Airway epithelial cell (primary cell): ENCODE measurements around a stretch of chr6.

- RAMPAGE, long total RNA, result no peak
These were observed 981 bp upstream of the TBPL1 start for GRCh38 chr6:133951688-133952798.

DNA sequence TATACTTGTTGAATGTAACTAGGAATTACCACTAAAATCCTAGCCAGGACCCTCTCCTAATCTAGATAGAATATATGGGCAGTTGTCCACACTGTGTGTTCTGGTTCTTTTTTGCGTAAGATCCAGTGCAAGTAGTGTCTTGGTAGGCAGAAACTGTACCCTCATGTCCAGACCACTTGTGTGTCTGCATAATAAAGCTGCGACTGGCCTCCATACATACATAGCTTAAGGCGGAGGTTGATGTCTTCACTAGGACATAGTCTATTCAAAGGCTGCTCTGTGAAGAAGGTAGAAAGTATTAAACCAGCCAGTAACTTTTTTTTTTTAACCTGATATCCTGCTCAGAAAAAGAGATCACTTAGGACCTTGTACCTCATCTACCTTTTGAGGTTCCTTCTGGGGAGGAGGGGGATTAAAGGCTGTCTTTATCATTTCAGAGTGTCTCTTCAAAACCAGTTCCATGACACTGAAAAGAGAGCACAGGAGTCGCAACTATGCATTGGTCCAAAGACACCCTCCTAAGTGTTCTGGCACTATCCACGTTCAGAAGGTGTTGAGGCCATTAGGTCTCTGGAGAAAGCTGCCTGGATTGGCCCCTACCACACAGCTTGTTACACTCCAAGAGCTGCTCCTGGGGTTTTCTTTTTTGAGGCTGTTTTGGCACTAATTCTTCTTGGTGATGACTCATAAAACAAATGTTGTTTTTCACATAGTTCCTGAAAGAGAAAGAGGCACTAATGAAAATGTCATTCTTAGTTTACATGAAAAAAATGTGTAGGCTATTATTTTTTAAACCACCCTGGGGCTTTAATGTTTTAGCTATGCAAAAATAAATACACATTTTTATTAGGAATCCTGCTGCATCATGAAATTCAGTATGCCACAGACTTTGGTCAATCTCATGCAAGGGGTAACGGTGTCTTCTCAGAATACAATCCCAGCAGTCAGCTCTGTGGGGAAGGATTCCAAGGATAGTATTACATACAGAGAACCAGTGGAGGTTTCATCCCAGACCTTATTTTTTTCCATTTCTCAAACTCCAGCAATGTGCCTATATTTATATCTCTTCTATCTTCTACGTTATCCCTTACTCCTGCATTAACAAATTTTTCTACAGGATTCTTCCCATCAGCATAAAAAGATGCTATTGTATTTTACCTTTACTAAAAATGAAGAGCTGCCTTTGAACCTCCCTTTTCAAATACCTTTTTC, 38.0 kb downstream of the TBPL1 start:
- RAMPAGE, long total RNA, result no peak

DNA sequence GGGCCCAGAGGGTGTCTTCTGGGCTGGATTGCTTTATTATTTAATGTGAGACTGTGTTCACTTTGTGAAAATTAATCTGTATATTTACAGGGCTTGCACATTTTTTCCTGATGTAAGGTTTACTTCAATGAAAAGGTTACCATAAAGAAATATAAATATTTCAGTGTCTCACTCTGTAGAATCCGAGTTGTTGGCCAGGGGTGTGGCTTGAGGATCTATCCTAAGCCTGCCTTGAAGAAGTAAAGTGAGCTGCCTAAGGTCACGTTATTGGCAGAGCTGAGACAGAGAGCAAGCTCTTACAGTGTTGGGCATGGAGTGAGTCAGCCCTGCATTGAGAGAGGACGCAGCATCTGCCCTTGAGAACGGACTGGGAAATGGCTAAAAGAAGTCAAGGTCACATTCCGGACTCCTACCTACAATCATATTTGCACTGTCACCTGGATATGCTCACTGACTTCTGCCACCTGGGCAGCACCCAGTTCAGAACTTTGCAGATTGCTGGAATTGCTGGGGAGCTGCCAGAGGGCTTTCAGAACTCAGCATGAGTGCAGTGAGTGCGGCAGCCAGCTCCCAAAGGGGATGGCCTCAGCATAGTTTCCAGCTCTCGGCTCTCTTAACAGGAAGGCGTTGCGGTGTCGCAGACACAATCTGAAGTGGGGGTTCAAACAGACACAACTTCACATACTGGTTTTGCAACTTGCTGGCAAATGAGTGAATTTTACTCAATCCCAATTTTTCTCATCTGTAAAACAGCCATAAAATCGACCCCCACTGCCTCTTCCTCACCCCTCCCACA, 199.2 kb upstream of the SGK1 start:
- RAMPAGE, long total RNA, result no peak

- RAMPAGE, long total RNA, result no peak
These were observed 211.9 kb upstream of the SGK1 start for GRCh38 chr6:134529756-134530362.

DNA sequence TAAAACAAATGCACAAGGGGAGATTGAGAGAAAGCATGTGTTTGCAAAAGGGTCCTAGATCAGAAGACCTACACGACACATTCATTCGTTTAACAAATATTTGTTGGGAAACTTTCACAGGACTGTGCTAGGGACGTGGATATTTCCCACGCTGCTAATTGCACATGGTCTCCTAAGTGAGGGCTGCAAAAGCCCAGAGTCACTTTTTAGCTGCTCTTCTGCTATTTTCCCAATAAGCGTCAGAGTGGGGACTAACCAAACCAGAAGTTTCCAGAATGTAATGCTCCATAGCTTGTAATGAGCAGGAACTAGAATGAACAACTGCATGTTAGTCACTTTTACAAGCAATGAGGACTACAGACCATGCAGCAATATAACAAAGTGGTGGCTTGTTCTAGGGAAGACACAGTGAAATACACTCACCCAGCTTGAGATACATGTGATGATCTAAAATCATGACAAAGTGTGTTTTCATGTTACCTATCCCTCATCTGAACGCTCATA, 314.0 kb upstream of the SGK1 start:
- RAMPAGE, long total RNA, result no peak

DNA sequence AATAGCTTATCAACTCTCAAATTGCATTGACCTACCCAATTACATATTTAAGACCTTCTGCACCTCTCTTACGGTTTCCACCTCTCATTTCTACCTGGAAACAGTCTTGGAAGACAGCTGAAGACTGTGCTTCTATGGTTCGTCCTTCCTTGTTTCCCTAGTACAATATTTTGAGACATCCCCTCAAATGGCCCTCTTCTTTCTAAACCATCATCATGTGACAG, 309.3 kb downstream of the ALDH8A1 start:
- RAMPAGE, long total RNA, result no peak

DNA sequence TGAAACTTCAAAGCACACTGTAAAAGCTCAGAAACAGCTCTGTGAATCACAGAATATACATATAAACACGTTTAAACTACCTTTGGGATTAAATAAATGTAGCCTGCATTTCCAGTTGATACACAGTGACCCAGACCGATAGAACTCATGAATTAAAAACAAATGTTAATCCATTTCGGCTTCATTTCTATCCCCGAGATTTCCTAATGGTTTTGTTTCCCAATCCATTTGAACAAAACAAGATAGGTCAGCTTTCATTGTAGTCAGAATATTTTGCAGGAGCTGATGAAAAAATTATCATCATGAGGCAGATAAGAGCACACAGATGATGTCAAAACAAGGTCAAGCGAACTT, 96.3 kb downstream of the ALDH8A1 start:
- RAMPAGE, long total RNA, result no peak

DNA sequence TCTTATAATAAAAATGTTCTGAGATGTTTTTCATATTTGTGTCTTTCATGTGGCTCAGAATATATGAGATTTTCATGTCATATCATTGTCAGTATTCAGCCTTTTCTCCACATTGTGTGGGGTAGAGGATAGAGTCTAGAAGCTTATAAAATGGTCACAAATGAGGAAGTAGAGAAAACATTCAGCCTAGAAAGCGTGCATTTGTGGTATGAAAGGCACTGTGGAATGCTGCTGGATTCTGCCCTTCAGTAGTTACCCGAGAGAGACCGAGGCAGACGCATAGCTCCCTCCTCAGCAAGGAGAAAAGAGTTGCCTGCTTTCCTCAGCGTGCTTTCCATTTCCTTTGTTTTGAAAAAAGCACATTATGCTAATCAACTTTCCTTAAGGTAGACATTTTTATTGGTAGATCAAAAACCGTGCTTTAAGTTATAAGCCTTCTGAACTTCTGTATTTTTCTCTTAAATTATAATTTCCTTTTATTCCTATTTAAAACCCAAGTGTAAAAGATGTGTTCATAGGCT, 28.7 kb downstream of the MYB start:
- RAMPAGE, long total RNA, result no peak

GRCh38 chr6:135250671-135251321, 69.7 kb downstream of the MYB start:
- RAMPAGE, long total RNA, result no peak

DNA sequence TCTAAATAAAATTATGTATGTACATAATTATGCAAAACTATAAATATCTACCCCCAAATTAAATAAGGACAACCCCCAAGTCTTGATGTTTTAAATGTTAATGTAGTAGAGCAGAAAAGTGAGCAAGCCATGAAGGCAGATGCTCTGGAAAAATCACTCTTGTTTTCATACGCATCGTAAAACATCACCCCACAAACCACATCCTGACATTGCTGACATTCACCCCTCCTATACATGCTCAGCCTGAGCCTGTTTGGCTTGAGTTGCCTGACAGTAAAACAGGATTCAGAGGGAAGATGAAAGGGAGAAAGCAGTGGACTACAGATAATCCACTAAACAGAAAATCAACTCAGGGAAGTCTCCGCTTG, 28.4 kb downstream of the PDE7B start:
- RAMPAGE, long total RNA, result no peak

DNA sequence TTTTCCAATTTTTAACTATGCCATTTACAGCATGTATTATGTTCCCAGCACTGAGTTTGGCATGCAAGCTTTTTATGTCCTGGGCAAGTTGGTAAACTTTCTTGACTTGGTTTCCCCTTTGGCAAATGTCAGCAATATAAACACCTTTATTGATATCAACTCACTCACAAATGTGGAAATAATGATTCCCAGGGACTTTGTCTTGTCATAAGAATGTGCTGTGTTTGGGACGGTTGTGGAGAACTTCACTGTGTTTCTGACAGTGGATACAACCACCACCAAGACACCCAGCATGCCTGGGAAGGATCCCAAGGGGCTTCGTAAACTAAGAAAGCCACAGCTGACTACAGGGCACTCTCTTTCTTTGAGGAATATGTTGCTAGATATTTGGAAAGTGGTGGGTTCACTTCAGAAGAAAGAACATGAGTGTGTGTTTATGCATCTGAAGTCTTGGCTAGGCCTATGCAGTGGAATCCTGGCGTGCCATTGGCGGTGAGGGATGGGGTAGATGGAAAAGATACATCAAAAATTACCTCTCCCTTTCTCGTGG, 187.5 kb downstream of the PDE7B start:
- RAMPAGE, long total RNA, result no peak

- RAMPAGE, long total RNA, result no peak
These were observed 182.5 kb downstream of the MTFR2 start for GRCh38 chr6:136067589-136068015.

GRCh38 chr6:136068016-136068403, 182.1 kb downstream of the MTFR2 start:
- RAMPAGE, long total RNA, result no peak

DNA sequence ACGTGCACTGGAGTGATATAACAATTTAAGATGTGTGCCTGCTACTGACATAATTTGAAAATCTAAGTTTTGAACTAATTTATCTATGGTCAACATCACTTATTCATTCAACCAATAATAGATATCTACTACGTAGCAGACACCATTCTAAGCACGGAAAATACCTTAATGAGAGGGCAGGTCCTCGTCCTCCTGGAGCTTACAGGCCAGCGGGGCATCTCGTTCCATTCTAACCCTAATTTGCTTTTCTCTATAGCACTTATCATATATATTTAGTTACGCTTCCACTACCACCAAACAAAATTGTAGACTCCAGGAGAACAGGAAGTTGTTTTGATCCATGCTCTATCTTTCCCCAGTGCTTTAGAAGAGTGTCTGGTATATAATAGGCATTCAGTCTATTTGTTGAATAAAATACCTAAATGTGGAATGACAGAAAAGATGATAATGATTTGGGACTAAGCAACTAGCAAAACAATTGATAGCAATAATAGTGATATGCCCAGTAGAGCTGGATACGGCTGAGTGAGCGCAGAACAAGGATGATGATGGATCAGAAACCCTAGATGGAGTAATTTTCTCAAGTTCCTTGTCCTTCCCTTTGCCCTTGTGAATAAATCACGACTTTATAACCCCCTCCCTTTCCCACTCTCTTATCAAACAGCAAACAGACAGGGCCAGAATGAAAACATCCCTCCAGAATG, 1.0 kb upstream of the MTFR2 start:
- RAMPAGE, long total RNA, result no peak

DNA sequence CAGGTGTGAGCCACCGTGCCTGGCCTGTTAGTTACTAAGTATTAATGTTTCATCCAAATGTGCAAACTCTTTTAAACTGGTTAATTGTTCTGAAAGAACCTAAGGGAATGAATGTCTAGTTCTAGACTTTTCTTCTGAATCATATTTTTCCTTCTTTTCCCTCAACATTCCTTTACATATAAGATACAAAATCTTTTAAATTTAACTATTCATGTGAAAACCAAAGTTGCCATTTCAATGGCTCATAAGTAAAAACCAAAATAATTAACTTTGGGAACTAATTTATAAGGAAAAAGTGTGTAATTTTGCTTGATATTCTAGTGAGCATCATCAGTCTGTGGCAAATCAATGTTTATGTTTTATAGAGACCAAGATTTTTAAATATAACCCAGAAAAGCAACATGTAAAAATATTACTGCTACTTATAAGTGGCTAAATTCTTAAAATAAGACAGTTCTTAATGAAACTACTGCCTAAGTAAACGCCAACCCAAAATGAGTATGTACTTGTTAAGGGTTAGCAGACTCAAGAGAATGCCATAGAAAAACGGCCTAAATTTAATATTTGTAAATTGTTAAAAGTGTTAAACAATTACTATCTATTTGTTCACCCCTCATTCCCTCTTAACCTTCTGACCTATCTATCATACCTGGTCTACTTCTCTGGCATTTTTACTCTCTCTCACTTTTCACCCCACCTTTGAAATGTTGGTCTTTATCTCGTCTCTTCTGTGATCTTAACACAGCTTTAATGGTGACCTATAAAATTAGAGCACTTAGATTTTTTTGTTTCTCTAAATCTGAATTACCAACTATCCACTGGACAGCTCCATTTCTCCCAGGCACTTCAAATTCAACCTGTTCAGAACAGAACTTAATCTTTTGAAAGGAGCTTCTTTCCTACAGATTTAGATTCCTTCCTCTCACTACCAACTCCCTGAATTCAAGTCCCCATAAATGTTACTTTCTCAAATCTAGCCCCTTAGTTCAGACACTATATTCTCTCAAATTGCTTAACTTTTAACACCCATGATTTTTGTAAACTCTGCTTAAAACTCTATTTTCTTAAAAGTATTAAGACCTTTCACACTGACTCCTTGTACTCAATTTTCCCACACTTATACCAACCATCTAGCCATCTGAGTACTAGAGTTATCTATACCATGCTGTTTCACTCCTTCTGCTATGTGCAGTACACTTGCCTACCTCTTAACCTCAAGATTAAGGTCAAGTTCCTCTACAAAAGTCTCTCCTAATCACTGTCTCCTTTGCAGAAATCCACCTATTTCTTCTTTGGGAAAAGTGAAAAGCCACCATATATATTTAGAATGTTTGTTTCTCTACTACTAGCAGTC, 14.8 kb upstream of the MTFR2 start:
- RAMPAGE, long total RNA, result no peak

DNA sequence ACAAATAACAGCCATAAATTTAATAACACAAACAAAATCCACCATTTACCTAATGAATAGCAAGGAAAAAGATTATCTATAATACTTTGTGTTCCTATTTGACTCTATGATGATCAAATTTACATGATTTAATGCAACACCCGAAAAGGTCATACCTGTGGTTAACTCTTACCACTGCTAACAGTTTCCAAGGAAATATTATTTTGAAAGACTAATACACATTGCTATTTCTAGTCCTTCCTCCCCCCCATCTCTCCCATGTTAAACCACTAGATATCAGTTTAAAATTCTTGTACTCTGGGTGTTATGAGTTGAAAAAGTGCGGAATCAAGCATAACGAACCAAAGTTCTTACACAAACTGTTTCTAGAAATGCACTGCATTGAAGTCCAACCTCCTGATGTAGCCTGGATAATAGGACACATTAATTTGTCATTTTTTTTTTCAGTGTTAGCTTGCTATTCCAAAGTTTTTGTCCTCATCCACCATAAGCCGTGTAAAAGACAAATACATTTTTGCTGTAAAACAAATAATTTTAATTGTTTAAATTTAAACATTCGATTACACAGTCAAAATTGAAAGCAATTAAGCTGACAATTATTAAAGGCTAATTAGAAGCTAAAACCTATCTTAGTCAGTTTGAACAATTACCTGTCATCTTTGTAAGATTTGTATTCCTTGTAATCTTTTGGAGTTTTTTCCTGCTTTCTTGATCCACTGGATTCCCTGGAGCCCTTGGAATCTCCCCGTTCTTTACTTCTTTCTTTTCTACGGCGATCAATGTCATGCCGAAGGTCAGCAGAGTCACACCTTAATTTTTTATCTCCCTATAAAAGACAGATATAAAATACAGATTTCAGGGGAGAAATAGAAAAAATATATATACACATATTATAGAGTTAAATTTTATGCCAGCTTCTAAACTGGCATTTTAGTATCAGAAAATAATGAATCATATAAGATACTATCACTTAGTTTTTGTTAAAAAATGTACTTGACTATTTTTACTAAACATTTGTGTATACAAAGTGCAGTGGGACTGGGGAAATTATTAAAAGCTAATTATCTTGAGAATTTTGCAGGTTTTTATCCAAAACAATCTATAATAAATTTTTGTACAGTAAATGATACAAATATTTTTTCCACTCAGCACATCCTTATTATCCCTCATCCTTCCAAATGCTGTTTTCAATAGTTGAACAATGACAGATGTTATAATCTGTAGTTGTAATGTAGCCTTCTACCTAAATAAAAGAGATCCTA, 19.1 kb upstream of the MTFR2 start:
- RAMPAGE, long total RNA, result no peak

GRCh38 chr6:136513544-136513874, 36.7 kb downstream of the MAP7 start:
- RAMPAGE, long total RNA, result no peak

DNA sequence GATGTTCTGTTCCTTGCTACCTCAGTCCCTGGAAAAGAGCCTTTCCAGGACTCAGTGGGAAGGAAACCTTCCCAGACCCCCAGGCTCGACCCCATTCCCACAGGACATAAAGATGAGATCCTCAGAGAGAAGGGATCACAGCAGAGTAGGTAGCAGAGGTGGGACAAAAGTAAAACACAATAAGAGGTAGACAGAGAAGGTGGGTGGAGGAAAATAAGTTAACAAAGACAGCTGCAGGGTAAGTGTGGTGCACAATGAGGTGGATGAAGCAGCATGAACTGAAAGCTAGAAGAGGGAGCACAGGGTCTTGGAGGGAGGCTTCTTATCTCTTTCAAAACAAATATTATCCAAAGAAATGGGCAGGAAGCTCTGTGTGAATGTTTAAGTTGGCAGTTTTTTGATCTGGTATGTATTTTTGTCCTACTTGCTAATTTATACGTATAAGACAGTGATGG, 14.0 kb upstream of the MAP7 start:
- RAMPAGE, long total RNA, result no peak

GRCh38 chr6:136592057-136592971, 42.1 kb upstream of the MAP7 start:
- RAMPAGE, long total RNA, result no peak

DNA sequence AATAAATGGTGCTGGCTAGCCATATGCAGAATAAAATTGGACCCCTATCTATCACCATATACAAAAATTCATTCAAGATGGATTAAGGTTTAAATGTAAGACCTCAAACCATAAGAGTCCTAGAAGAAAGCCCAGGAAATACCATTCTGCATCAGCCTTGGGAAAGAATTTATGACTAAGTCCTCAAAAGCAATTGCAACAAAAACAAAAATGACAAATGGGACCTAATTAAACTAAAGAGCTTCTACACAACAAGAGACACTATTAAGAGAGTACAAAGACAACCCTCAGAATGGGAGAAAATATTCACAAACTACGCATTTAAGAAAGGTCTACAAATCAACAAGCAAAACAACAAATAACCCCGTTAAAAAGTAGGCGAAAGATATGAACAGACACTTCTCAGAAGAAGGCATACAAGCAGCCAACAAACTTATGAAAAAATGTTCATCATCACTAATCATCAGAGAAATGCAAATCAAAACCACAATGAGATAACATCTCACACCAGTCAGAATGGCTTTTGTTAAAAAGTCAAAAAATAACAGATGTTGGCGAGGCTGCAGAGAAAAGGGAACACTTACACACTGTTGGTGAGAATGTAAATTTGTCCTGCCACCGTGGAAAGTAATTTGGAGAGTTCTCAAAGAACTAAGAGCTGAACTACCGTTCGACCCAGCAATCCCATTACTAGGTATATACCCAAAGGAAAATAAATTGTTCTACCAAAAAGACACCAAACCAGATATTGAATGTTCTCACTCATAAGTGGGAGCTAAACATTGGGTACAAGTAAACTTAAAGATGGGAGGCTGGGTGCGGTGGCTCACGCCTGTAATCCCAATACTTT, 3.8 kb downstream of the MAP3K5 start:
- RAMPAGE, long total RNA, result no peak